Esophagus muscularis mucosa (tissue), 4 donors: Measurements from ENCODE around the genes PRODH and CLDN5.

- PRO-cap, result no peak
- RAMPAGE, long total RNA, 4 experiments, result no peak in any of the 4 experiments
These were observed 727 bp upstream of the PEX26 start for GRCh38 chr22:18077118-18077408.

DNA sequence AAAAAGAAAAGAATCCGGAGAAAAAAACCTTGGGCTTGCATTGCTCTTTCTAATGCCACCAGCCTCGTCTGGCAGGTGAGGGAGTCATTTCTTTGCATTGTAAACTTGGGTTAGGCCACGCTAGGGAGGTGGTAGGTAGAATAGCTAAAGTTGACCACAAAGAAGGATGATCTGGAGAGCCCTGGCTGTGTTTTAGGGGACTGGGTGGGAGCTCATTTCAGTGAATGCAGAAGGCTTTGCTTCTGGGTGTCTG is 1.3 kb downstream of the PEX26 start:
- PRO-cap, result no peak
- RAMPAGE, long total RNA, 4 experiments, result no peak in any of the 4 experiments

DNA sequence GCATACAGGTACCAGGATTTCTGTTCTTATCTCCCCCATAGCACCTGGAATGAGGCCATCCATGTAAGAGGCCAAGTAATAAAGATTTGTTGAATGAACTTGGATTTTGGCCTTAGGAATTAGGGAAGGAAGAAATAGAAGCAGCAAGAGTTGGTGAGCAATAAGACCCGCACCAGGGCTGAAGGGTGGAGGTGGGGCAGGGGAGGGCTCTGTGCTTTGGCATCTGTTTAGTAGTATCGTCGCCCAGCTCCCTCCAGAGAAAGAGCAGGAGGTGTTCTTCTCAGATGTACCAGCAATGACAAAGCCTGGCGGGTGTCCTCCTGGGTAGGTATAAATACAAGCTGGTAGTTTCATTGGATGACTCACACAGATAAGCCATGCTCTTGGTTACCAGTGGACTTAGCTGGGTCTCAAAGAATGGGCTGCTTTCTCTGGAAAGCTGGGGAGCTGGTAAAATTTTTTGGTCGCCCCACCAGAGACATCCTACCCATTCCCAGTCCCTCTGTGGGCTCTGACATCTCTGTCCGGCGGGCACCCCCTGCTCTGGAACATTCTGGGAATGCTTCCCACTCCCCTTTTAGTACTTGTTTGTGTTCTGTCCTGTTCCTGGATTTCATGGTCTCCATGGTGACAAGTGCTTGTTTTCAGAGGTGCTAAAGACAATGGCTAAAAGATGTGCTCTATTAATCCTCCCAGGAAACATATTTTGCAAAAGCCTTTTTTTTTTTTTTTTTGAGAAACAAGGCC is 15.4 kb upstream of the TUBA8 start:
- PRO-cap, result unidirectional peak, minus-strand start at position 300 of the sequence
- RAMPAGE, long total RNA, 4 experiments, result no peak in any of the 4 experiments

DNA sequence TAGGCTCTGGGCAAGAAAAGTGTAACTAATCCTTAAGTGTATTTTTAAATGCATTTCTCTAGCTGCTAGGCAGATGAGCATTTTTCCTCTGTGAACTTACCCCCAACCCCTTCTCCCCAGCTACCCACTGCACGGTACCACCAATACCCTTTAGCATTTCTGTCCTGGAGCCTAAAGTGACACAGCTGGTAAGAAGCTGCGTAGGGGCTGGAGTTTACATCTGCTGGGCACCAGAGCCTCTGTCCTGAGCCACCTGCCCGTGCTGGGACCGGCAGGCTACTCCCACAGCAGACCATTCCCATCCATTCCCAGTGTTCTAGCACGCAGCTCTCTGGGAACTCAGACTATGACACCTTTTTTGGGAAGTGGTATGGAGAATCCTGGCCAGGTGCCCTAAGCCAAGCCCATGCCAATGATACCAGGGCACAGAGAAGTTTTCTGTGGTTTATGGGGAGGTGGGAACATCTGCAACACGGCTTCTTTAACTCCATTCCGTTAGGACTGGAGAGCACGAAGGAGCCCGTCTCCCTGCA is 2.5 kb downstream of the TUBA8 start:
- PRO-cap, result no peak
- RAMPAGE, long total RNA, 4 experiments, result no peak in any of the 4 experiments

- PRO-cap, result no peak
- RAMPAGE, long total RNA, 4 experiments, result no peak in any of the 4 experiments
These were observed at the start of gene PRODH for GRCh38 chr22:18936000-18936511. Gene PRODH (minus strand): TSS chr22:18936293.

DNA sequence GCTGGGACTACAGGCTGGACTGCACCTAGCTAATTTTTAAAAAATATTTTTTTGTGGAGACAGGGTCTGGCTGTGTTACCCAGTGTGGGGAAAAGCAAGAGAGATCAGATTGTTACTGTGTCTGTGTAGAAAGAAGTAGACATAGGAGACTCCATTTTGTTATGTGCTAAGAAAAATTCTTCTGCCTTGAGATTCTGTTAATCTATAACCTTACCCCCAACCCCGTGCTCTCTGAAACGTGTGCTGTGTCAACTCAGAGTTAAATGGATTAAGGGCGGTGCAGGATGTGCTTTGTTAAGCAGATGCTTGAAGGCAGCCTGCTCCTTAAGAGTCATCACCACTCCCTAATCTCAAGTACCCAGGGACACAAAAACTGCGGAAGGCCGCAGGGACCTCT is 2.5 kb upstream of the PRODH start:
- PRO-cap, result no peak
- RAMPAGE, long total RNA, 4 experiments, result no peak in any of the 4 experiments

DNA sequence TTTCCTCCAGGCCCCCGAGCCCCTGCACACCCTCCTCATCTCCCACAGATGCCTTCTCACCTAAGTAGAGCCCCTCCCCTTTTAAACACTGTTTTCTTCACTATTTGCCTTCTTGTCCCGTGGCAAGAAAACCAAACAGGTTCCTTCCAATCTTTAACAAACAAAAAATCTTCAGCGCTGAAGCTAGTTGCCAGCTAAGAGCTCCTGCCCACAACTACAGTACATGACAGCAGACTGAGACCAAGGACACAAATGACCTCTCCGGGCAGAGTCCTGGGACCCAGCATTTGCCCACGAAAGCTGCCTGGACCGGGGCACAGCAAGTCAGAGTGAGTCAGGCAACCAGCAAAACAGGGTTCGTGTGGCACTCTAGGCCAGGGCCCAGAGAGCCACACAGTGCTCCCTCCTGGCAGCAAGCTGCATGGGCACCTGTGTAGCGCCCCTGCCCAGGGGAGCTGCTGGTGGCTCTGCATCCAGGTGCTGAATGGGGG is 63.7 kb downstream of the DGCR2 start:
- PRO-cap, result no peak
- RAMPAGE, long total RNA, 4 experiments, result no peak in any of the 4 experiments

DNA sequence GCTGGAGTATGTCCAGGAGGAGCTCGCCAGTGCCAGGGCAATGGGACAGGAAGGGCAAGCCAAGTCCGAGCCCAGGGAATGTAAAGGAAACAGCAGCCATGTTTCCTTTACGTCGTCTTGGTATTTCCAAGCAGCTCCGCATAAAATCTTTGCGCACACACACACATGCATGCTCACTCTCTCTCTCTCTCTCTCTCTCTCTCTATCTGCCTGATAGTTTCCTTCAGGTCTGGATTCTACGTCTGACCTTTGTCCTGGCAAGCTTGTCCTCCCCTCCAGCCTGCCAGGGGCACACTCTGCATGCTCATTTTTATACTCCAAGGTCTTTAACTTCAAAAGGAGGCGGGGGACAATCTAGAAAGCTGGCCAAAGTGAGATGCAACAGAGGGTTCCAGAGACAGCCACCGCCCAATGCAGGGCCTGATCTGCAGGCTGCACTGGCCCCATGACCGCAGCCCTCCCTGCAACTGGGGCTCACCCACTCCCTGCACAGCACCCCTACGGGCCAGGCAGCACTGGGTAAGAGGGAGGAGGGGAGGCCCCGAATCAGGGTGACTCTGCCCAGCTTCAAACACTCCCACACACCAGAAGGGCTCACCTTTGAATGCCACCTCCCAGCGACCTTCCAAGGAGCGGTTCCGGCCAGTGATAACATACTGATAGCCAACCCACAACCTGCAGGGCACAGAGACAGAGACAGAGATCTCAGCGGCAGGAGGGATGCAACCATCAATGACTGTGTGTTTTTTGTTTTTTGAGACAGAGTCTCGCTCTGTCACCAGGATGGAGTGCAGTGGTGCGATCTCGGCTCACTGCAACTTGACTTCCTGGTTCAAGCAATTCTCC is 59.4 kb downstream of the DGCR2 start:
- PRO-cap, result no peak
- RAMPAGE, long total RNA, 4 experiments, result no peak in any of the 4 experiments

DNA sequence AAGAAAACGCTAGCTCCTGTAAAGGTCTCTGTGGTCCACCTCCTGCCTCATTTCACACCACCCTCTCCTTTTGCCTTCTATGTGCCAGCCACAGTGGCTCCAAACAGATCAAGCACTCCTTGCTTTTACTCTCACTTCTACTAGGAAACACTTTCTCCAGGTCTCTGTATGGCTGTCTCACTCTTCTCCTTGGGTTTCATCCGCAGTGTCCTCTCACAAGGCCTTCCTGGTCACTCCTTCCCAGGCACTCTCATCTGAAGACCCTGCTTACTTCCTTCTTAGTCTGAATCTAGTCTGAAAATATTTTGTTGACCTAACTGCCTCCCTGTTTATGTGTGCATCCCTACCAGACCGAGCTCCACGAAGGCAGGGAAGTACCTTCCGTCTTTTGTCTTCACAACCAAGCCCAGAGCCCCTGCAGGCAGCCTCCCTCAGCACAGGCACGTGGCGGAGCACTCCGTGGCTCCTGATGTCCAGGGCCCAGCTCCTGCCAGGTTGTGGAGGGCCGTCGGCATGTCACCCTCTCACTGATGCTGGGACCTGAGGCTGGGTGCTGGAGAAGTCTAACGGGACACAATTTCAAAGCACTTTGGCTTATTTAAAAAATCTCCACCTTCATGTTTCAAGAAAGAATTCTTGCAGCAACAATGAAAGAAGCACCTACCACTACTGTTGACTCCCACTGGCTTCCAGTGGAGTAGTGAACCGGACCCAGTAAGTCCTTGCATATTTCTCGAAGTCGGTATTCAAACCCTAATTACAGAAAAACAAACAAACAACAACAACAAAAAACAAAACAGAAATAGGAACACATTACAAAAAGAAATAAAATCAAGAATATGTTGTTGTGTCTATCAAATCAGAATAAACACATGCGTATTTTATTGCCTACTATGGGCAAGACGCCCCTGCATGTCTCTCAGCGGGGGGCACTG is 59.4 kb upstream of the CLTCL1 start:
- PRO-cap, result no peak
- RAMPAGE, long total RNA, 4 experiments, result no peak in any of the 4 experiments

- PRO-cap, result unidirectional peak, plus-strand start at chr22:19522556
- RAMPAGE, long total RNA, 4 experiments, result no peak in any of the 4 experiments
These were observed 2.2 kb downstream of the CLDN5 start for GRCh38 chr22:19521735-19522763.

DNA sequence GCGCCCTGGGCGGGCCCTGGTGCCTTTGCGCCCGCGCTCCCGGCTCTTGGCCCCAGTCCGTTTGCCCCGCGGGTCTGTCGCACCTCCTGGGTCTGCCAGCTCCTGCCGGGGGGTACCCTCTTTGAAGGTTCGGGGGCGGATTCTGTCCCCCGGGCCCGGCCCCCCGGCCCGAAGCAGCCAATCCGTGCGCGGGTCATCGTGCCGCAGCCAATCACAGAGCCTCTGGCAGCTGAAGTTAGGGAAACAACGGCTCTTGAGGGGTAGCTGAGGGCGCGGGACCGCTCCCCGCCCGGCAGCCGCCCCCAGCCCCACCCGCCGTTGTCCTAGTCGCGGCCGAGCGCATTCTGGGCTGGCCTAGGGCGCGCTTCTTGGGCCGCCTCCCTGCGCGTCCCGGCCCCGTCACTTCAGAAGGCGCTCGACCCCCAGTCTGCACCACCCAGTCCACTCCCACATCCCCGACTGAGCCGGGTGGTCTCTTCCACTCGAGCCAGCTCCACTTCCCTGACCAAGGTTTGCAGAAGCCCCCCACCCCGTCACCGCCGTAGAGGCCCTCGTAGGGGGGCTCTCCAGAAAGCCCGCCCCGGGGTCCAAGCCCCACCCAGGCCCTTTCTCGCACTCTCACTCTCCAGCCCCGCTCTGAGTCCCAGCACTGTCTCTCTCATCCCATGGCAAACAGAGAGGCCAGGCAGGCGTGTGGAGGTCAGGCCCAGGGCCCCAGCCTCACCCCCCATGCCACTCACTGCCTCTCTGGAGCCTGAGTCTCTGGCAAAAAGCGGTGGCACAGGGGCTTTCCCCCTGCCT is at the start of gene CLDN5:
Gene CLDN5 (minus strand): TSS at position 97 of the 801 bp plus-strand sequence.
- PRO-cap, result bidirectional peak, plus-strand start at position 326 of the sequence, minus-strand start at position 88 of the sequence
- RAMPAGE, long total RNA, 4 experiments, result start-site peak on the minus strand in 1 of 4 experiments, centred at position 95 of the sequence, 66 reads per replicate

DNA sequence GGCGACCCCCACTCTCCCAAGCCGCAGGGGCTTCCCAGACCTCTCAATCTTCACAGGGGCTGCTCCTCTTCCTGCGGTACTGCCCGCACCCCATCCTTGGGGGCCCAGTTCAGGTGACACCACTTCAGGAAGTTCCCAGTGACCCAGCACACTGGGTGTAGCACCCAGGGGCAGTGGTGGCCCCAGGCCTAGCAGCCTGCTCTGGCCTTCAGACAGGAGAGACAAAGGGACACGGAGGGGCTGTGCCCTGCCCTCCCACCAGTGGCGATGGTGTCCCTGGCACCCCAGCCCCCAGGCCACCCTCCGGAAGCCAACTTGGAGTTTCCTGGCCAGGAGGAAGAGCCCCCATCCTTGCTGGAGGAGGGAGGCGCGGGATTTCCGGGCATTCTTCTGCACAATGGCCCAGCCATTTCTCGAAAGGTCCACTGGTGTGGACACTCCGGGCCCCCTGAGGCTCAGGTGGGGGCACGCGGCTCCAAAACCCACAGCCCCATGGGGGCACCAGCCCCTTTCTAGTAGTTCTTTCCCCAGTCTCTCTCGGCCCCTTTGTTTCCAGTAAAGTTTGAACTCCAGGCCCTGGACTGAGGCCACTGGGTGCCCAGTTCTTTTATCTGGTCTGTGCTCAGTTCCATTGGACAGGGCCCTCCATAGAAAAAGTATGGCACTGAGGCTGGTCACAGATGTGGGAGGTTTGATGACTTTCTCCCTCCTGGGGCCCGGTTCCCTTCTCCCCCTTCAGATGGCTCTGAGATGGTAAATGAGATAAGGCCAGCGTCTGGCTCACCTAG is 1.1 kb upstream of the CLDN5 start:
- PRO-cap, result unidirectional peak, minus-strand start at position 263 of the sequence
- RAMPAGE, long total RNA, 4 experiments, result no peak in any of the 4 experiments

DNA sequence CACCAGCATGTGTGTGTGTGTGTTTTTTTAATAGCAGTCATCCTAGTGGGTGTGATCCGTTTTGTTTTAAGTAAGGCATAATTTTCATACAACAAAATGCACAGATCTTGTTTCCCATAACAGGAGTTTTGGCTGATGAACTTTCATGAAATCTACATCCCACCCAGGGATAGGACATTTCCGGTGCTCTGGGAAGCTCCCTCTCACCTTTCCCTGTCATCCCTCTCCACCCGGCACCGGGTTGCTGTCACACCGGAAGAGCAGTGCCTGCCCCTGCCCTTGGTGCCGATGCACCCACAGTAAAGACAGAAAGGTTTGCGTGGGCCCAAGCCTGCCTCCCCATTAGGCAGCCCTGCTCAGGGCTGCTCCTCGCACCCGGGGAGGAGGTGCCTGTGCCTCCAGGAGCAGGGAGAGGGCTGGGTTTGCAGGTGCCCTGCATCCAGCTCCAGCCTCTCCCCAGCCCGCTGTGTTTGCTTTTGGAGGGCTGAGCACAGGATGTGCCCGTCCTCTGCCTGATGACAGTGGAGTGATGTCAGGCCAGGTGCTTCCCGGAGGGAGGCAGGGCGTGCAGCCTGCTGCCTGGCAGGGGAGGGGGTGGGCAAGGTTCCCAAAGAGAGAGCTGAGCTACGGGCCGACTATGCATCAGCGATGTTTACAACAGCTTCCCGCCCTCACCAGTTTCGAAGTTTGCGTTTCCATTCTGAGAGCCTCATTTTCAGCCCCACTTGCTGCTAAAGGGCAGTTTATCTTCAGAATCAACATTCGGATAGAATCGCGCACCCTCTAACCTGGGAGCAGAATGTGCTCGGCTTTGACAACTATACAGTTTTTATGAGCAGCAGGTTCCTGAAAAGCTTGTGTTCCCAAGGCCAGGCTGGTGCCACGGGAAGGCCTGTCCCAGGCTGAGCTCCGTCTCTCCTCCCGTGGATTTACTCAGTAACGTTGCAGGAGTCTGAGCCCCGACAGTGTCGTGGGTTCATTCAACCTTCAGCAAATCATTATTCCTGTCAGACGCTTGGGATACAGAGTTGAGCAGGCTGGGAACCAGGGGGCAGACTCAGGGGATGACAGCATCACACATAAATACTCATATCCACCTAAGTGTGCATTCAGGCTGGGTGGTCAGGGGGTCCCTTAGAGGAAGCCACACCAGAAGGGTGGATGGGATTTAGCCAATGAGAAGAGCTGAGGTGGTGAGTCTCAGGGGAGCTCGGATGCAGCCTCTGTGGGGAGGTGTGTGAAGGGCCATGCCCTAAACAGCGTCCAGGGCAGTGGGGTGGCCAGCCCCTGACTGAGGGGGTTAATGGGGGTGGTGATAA is 83.3 kb upstream of the CLDN5 start:
- PRO-cap, result bidirectional peak, plus-strand start at position 610 of the sequence, minus-strand start at position 472 of the sequence
- RAMPAGE, long total RNA, 4 experiments, result no peak in any of the 4 experiments

GRCh38 chr22:19644003-19644632 is 70.2 kb upstream of the SEPTIN5 start:
- PRO-cap, result no peak
- RAMPAGE, long total RNA, 4 experiments, result no peak in any of the 4 experiments

DNA sequence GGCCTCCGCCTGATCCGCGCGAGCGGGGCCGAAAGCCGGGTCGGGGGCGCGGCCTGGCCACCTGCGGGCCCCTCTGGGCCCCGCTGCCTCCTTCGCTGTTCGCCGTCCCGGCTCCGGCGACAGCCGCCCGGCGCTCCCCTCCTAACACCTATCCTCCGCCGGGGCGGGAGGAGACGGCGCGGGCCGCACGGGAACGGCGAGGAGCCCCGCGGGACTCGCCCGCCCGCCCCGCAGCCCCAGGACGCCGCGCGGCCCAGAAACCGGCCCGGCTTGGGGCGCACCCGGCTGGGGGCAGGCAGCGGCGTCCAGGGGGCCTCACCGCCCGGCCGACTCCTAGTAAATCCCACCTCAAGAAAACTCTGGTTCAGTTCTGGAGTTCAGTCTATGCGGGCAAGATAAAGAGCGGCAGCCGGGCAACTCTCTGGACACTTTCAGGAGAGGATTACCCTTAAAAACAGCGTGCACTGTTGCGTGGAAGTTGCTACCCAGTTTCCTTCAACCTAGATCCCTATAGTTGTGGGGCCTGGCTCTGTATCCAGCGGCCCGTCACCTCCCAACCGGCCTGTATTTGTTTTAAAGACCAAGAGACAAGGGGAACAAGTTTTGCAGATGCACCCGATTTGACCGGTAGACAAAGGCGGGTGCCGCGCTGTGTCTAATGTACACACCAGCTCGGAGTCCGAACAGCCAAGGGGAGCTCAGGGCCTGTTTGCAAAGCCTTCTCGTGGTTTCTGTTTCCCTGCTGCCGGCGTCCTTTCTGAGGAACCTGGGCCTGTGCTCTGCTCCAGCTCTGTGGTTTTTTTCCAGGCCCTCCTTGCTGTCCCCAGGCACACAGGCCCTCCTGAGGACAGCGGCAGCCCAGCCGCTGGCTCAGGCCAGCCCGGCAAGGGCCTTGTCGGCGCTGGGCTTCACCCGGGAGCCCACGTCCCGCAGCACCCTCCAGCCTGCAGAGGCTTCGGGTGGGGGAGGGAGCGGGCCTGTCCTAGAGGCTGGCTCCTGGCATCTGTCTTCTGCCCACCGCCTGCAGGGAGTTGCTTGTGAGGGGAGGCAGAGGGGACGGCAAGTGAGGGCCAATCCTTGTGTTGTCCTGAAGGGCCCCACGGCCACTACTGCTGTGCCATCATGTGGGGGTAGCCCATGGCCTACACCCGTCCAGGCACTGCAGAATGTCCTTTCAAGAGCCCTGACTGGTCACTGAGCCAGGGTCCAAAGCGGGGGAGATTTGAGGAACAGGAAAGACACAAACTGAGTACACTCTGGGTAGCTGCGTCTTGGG is 1.2 kb downstream of the TBX1 start:
- PRO-cap, result no peak
- RAMPAGE, long total RNA, 4 experiments, result no peak in any of the 4 experiments

- PRO-cap, result no peak
- RAMPAGE, long total RNA, 4 experiments, result no peak in any of the 4 experiments
These were observed 1.4 kb downstream of the GNB1L start for GRCh38 chr22:19853074-19853973.

DNA sequence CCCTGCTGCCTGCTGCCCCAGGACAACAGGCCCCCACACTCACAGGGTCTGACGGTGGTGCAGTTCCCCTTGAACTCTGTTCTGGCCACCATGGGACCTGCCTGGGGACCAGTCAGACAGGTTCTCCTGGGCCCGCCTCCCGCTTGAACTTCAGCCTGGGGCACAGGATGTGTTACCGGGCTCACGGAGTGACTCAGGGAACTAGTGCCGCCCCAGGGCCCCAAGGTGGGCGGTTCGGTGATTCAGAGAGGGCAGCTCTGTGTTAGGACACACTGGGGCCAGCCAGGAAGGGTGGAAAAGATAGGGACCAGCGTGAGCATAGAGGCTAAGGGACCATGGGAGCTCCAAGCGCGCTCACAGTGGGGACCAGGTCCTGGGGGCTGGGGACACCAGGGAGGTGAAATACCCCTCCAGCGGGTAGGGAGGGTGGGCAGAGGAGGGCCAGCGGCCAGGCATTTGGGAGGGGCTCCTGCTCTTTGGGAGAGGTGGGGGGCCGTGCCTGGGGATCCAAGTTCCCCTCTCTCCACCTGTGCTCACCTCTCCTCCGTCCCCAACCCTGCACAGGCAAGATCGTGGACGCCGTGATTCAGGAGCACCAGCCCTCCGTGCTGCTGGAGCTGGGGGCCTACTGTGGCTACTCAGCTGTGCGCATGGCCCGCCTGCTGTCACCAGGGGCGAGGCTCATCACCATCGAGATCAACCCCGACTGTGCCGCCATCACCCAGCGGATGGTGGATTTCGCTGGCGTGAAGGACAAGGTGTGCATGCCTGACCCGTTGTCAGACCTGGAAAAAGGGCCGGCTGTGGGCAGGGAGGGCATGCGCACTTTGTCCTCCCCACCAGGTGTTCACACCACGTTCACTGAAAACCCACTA is 21.6 kb upstream of the TXNRD2 start:
- PRO-cap, result no peak
- RAMPAGE, long total RNA, 4 experiments, result no peak in any of the 4 experiments

GRCh38 chr22:19982521-19983466 is 33.8 kb downstream of the ARVCF start:
- PRO-cap, result no peak
- RAMPAGE, long total RNA, 4 experiments, result no peak in any of the 4 experiments

DNA sequence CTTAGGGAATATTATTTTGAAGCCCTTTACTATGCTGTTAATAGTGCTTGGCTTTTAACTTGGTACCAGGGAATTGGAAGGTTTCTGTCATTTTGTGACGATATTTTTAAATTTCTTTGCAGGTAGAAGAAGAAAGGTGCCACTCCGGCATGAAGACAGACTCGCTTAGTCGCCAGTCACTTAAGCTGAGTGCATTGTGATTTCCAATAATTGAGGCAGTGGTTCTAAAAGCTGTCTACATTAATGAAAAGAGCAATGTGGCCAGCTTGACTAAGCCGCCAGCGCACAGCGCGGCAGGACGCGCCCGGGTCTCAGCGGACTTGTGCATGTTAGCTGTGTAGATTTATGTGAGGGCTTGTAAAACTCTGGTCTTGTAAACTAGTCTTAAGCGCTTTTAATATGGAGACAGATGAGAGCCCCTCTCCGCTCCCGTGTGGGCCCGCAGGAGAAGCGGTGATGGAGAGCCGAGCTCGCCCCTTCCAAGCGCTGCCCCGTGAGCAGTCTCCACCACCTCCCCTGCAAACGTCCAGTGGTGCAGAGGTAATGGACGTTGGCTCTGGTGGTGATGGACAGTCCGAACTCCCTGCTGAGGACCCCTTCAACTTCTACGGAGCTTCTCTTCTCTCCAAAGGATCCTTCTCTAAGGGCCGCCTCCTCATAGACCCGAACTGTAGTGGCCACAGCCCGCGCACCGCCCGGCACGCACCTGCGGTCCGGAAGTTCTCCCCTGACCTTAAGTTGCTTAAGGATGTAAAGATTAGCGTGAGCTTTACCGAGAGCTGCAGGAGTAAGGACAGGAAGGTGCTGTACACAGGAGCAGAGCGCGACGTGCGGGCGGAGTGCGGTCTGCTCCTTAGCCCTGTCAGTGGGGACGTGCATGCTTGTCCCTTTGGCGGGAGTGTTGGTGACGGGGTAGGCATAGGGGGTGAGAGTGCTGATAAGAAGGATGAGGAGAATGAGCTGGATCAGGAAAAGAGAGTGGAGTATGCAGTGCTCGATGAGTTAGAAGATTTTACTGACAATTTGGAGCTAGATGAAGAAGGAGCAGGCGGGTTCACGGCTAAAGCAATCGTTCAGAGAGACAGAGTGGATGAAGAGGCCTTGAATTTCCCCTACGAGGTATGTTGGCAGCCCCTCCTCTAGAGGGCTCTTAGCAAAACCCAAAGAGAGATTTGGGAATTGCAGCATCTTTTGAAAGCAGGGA is 5.9 kb downstream of the DGCR8 start:
- PRO-cap, result no peak
- RAMPAGE, long total RNA, 4 experiments, result no peak in any of the 4 experiments

DNA sequence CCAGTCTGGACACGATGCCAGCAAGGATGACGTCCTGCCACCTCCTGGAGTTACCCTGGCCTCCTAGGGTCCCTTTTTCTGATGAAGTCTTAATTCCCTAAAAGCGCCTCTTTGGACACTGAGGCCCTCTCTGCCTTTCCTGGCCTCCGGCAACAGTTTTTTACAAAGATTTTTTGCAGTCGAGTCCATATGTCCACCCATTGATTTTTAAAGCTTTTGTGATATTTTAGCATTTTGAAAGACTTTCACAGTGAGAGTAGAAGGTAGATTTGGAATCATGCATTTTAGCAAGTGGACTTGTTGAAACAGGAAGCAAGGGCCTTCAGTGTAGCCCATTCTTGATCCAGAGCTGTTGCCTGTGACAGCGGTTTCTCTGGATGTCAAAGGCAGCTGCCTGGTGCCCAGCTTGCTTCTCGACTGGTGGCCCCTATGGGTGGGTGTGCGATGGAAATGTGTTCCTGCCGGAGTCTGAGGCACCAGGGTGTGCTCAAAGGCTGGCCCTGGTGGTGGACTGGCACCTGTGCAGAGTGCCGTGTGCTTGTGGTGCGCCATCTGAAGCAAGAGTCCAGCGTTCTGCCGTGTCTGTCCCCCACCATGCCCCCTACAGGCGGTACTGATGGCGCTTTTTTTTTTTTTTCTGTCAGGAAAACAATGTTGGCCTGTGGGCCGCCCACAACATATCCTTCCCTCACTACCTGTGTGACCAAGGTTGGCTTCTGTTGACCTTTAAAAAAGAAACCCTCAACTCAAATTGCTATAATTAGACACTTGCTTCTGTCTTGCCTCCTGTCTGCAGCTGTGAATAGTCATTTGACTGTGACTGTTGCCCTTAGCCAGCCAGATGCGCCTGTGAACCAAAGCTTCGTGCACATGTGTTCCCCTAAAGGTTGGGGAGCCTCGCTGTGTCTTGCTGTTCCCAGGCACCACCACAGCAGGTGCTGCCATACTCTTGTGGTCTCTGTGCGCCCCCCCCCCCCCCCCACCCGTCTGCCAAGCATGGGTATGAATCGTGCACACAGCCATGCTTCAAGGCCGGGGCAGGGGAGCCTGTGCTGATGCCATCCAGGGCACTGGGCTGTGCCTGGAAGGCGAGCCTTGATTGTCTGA is 4.8 kb upstream of the RANBP1 start:
- PRO-cap, result no peak
- RAMPAGE, long total RNA, 4 experiments, result no peak in any of the 4 experiments